HTR-8/SVneo (cell line): ENCODE results near the genes ANKS1B and GAS2L3.

DNA sequence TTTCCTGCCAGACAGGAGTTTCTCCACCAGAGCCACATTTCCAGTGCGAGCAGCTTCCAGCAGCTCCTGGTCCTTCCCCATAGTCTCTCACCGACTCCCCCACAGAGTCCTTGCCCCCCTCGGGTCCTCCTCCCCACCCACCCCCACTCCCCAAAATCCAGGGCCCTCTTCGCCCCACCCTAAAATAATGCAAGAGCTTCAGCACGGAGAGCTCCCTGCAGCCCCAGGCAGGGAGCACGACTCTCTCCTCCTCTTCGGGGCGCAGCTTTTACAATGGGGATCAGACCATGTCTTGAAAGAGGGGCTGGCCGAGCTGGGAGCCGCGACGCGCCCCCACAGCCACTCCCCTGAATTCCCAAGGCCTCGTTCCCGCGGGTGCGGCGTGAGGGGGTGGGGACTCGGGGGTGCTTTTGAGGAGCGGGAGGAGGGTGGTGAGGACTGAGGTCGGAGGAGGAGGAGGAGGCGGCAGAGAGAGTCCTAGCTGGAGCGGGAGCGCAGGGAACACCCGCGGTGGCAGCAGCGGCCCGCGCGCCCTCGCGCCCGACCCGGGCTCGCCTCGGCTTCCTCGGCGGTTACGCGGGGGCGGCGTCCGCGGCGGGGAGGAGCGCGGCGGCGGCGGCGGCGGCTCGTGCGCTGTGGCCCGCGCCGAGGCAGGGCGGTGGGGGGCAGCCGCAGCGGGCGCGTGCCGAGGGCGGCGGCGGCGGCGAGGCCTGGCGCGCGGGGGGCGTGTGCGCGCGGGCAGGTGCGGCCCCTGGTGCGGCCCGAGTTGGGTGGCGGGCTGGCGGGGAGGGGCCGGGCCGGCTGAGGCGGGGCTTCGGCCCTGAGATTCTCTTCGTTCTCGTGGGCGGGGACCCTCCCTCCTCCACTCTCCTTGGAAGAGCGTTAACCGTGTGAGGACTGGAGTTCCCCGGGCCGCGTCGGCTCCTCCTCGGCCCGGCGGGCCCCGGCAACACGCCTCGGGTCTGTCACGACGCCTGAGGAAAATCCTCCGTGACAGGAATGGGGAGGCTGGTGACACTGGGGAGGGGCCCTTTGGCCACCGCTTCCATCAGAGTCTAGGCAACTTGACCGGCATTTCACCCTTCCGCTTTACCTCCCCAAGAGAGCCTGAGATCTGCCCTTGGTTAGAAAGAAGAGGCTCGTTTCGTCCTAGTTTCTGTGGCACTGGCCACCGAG, at the start of gene ANKS1B:
Gene ANKS1B (minus strand): TSS at position 780 of the 1,176 bp plus-strand sequence.
- RRBS: under 1% methylated on average over 13 of the region's 108 CpGs

DNA sequence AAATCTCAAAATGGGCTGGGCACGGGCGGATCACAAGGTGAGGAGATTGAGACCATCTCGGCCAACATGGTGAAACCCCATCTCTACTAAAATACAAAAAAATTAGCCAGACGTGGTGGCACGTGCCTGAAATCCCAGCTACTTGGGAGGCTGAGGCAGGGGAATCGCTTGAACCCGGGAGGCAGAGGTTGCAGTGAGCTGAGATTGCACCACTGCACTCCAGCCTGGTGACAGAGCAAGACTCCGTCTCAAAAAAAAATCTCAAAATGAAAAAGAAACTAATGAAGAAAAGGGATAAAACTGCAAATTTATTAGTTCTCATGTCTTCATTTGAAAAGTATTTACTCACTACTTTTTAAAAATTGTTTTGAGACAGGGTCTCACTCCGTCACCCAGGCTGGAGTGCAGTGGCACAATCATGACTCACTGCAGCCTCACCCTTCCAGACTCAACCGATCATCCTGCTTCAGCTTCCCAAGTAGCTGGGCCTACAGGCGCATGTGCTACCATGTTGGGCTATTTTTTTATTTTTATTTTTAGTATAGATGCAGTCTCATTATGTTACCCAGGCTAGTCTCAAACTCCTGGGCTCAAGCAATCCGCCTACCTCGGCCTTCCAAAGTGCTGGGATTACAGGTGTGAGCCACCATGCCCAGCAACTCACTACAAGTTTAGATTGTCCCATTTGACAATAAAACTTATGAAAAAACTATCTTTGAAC, 35.1 kb downstream of the BLTP3B start:
- RRBS: no CpG with 5 or more reads among the region's 13 CpGs

- RRBS: no CpG with 5 or more reads among the region's 1 CpG
Observed at GRCh38 chr12:100128078-100128658, 14.5 kb downstream of the BLTP3B start.

- RRBS: no CpG with 5 or more reads among the region's 21 CpGs
Observed at GRCh38 chr12:100201519-100202182, 1.0 kb downstream of the ACTR6 start.

DNA sequence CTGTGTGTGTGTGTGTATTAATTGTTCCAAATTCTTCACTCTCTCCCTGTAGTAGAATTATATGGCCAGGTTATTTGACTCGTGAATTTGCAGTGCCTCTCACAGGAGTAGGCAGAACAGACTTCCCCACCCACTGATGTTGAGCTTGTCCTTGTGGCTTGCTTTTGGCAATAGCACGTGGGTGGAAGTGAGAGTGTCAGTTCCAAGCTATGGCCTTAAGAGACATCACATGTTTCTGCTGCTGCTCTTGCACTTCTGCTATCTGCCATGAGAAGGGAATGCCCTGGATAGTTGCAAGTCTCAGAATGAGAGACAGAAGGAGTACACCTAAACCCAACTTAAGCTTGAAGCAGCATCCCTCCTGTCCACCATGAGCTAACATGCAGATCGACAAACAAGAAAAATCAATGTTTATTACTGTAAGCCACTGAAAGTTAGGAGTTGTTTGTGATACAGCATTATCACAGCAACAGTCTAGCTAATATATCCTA, 6.2 kb upstream of the GAS2L3 start:
- RRBS: no CpG with 5 or more reads among the region's 3 CpGs

- RRBS: 1% methylated on average over 11 of the region's 74 CpGs
Observed at GRCh38 chr12:100573257-100574261, at the start of gene GAS2L3. TSS of gene GAS2L3 (plus strand) at chr12:100573684.

DNA sequence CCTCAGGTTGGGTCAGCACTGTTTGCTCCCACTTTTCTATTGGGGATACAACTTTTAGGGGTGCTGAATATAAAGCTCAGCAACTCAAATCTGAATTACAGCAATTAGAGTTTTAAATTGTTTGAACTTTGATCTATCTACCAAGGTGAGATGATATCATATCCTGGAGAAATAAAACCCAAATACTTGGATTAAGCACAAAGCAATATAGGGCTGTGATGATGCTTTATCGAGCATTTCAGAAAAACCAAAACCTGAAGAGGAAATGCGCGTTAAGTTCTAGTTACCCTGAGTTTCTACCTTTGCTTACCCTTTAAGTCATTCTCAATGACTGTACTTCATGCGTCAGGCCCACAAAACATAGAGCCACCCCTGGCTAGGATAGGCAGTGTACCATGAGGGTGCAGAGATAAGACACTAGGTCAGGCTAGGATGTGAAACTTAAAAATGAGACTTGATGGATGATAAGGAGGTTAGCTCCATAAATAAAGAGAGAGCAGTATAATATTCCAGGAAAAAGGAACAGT, 100.0 kb downstream of the GAS2L3 start:
- RRBS: no CpG with 5 or more reads among the region's 4 CpGs

GRCh38 chr12:101527527-101528241, 52.5 kb downstream of the SPIC start:
- RRBS: no CpG with 5 or more reads among the region's 13 CpGs

GRCh38 chr12:101634653-101635357, 40.0 kb downstream of the MYBPC1 start:
- RRBS: no CpG with 5 or more reads among the region's 7 CpGs

GRCh38 chr12:101680196-101680588, 17.2 kb upstream of the CHPT1 start:
- RRBS: no CpG with 5 or more reads among the region's 2 CpGs

GRCh38 chr12:101713140-101713808, 15.8 kb downstream of the CHPT1 start:
- RRBS: no CpG with 5 or more reads among the region's 5 CpGs

- RRBS: no CpG with 5 or more reads among the region's 3 CpGs
Observed at GRCh38 chr12:101891308-101892079, 14.1 kb downstream of the DRAM1 start.

- RRBS: no CpG with 5 or more reads among the region's 5 CpGs
Observed at GRCh38 chr12:101925142-101925777, 47.9 kb downstream of the DRAM1 start.

GRCh38 chr12:102342597-102343134, 137.7 kb downstream of the IGF1 start:
- RRBS: no CpG with 5 or more reads among the region's 3 CpGs

DNA sequence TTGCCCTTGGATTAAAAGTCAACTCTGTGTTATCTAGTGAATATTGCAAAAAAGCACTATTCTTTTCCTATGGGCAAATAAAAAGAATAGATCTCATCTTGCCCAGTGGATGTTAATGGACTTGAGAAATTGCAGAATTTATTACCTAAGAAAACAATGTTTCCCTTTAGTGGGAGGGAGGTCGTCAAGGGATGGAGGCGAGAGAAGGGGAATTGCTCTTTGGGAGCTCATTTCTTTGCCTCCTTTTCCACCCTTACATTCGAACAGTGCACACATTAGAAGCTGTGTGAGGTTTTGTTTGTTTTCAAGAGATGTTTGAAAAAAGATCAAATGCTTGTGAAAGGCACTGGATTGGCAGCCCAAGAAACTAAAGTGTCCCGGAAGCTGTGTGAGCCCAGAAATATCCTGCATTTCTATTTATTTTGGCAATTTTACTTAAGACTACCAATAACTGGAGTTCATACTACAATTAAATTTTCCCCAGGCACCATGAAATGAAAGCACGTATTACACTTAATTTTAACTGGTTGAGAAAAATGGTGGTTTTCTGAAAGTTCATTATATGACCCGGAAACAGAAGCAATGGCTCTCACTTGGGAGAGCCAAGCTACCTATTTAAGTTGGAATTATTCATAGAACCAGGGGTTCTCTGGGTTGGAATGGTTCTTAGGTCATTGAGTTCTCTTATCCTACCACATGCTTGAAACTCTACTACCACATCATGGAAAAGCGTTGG, 66.9 kb downstream of the IGF1 start:
- RRBS: no CpG with 5 or more reads among the region's 7 CpGs

DNA sequence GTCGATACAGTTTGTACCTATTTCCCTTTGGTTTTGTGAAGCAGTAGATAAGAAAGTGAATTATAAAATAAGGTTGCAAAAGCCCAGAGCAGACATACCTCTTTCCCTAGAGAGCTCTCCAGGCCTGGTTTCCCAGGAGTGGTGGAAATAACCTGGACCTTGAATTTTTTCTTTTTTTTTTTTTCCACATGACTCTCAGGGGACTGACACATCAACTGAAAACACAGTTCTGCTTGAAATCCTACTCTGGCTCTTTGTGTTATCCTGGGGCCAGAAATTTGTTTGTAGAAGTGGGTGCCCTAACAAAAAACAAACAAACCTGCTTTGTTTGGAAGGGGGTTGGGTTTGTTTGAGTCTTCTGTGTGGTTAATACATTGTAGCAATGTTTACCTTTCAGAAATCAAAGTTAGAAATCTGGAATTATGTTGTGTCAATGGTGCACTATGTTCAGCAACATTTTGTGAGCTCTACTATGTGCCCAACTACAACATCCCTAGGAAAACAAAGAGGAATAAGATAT, 1.3 kb upstream of the IGF1 start:
- RRBS: no CpG with 5 or more reads among the region's 1 CpG

- RRBS: 22% methylated on average over 26 of the region's 86 CpGs
Observed at GRCh38 chr12:102958192-102958909, 877 bp downstream of the ASCL1 start.

- RRBS: no CpG with 5 or more reads among the region's 2 CpGs
Observed at GRCh38 chr12:103093752-103094110, 136.3 kb downstream of the ASCL1 start.

DNA sequence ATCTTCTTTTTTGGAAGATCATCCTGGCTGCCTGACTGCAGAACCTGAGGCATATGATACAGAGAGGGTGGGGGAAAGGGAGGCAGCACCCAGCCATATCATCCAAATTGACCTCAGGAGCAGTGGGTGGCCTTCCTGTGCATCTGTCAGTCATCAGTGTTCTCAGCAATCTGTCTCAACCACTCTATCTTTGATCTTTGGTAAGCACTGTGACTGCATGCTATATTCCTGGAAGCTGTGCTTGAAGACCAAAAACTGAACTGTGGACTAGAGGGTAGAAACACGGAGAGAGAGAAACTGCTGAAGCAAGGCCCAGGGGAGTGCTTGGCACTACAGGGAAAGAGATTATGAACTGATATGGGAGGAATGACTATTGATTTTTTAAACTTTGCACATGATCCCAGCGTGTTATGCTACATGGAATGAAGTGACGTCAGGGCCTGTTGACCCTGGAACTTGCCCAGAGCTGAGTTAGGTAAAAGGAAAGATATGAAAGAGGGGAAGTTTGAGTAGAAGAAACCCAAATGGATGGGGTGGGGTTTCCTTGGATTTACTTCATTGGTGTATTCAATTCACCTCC, 171.5 kb downstream of the ASCL1 start:
- RRBS: no CpG with 5 or more reads among the region's 3 CpGs